ENCODE data around the genes ASCL4 and WSCD2.

DNA sequence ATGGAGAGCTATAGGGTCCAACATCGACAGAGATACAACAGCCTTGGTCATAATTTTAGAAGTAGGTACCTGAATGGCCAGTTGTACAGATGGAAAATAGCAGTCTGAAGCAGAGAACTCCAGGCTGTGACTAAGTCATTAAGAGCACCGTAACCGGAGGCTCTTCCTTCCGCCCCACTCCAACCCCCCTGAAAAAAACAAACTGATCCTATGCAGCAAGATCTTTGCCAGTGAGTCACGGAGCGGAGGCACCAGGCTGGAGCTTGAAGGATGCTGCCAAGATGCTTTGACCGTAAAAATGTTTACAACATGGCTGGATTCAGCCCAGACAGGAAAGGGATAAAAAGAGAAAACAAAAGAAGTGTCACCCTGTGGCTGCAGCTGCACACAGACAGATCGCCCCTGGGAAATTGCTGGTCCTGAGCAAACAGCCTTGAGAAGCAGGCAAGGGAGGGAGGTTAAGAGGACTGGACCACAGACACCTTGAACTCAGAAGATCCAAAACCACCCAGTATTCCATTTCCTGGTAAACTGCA is 204.5 kb downstream of the NUAK1 start:
- PRO-cap, 3 experiments = no peak in any of the 3 experiments
- RAMPAGE, long total RNA = no peak
- RRBS, 2 experiments = no CpG with 5 or more reads among the region's 8 CpGs

- PRO-cap, 3 experiments = peak in 1 of 3 experiments; most common plus-strand start chr12:106064956 (in 1)
- RAMPAGE, long total RNA = no peak
- RRBS, 2 experiments = no CpG with 5 or more reads among the region's 5 CpGs
Measured at GRCh38 chr12:106064535-106065027, 74.2 kb downstream of the NUAK1 start.

DNA sequence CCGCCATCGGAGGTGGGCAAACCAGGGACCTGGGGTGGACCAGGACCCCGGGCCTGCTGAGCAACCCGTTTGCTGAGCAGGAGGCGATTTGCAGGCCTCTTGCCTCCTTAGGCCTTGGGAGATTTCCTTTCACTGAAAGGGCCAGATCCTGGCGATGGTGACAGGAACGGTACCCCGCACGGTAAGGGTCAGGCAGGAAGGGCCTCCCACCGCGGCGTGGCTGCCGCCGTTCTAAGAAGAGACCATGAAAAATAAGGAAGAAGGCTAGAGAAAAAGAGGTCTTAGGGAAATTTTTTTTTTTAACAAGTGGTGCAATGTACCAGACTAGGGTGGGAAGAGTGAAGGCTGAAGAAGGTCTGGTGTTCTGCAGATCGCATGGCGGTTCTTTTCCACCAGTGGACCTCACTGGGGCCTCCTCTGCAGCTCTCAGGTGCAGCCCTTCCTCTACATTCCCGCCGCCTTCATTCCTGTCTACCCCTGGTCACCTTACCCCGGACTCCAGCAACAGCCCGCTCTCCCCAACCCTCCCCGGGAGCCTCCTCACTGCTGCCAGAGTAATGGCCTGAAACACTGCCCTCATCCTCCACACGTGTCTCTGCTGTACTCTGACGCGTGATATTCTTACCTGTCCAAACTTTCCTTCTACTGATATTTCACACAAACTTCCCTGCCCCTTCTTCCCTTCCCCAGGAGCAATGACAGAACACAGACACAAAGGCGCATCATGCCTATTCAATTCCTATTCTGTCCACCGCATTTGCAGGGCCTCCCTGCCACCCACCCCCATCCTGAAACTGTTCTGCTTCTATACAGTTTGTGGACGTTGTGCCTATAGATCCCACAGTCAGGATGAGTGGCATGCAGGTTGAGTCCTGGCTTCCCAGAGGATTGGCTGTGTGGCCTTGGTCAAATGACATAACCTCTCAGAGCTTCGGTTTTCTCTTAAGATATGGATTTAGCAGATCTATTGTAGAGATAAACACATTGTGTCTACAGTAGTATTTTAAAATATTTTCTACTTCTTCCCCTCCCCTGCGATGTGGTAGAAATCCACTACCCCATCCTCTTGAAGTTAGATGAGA is 1.5 kb upstream of the NUAK1 start:
- PRO-cap, 3 experiments = peak in 3 of 3 experiments; most common plus-strand start position 144 of the sequence (in 1); most common minus-strand start position 130 of the sequence (in 2)
- RAMPAGE, long total RNA = no peak
- RRBS, 2 experiments = 6 to 7% methylated on average over 1 of the region's 29 CpGs

- PRO-cap, 3 experiments = no peak in any of the 3 experiments
- RAMPAGE, long total RNA = no peak
- RRBS, 2 experiments = no CpG with 5 or more reads among the region's 6 CpGs
Measured at GRCh38 chr12:106282563-106283269, 19.8 kb upstream of the TCP11L2 start.

DNA sequence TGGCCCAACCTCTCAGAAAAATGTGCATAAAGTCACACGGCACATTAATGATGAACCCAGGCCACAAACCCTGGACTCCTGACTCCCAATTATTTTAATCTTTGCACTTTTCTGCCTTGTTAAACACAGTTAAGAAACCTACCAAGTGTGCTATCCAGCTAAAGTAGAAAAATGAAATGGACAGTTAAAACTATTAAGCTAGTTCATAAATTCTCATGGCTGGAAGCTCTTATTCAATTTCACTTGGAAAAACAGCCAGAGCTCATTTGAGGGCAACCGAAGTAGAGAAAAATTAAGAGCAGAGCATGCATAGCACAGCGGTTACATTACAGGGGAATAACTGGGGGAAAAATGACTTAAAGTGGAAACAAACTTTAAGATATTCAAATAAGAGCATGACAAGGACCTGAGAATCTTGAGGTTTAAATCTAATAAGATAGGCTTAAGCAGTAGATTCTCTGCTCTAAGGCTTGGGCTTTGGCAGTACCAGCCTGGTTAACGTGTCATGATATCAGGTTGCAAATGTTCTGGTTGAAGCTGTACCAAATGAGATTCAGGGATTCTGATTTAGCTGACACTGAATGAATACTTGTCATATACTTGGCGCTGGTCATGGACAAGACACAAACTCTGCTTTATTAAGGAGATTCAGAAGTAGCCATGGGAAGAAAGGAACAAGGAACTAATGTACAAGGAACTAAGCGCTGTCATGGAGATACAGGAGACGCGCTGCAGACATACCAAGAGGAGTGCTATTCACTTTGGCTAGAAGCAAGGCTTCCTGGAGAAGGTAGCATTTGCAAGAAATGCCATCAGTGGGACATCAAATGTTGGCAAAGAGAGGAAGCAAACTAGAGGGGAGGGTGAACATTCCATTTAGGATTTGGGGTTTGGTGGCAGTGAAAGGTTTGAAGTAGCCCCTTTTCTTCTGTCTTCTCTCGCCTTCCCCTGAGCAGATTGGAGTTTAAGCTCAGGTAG is 6.0 kb downstream of the TCP11L2 start:
- PRO-cap, 3 experiments = no peak in any of the 3 experiments
- RAMPAGE, long total RNA = no peak
- RRBS, 2 experiments = no CpG with 5 or more reads among the region's 9 CpGs

GRCh38 chr12:106585800-106586358 is 3.1 kb downstream of the RFX4 start:
- PRO-cap, 3 experiments = no peak in any of the 3 experiments
- RAMPAGE, long total RNA = no peak
- RRBS, 2 experiments = 5 to 6% methylated on average over 39 of the region's 59 CpGs

DNA sequence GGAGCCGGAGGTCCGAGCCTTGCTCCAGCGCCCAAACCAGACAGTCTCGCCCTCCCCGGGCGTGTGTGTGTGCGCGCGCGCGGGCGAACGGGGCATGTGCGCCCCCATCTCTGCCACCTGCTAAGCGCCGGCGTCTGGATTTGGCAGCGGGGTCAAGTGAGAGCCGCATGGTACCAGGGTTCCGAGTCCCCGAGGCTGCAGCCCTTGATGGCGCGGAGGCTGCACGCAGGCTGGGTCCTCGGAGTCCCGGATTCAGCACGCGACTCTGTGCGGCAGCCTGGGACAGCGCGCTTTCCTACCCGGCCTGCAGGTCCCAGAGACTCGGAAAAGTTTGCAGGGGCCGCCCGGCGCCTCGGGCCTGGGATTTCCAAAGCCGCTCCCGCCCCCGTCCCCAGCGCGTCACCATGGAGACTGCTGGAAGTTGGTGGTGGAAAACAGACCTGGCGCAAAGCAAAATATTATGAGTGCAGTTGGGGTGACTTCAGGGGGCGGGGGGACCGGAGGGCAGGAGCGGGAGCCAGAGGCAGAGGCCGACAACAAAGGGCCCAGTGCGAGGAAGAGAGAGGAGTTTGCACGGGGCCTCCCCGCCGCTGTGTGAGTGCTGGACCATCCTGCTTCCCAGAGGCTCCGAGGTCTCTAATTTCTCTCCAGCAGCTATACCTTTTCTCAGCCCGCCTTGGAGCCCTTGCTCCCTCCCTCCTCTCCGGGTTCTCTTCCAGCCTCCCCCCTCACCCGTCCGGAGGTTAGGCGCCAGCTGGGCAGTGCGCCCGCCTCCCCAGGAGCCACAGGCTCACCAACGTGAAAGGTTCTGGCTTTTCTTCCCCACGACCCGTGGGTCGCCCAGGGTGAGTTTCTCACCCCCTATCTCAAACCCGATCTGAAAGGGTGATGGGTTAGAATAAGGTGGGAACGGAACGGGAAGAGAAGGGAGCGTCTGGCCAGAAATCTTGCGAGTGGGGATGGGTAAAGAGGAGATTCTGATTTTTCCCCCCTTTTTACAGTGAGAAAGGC is 4.4 kb downstream of the RFX4 start:
- PRO-cap, 3 experiments = no peak in any of the 3 experiments
- RAMPAGE, long total RNA = no peak
- RRBS, 2 experiments = 3% methylated on average over 31 of the region's 68 CpGs

DNA sequence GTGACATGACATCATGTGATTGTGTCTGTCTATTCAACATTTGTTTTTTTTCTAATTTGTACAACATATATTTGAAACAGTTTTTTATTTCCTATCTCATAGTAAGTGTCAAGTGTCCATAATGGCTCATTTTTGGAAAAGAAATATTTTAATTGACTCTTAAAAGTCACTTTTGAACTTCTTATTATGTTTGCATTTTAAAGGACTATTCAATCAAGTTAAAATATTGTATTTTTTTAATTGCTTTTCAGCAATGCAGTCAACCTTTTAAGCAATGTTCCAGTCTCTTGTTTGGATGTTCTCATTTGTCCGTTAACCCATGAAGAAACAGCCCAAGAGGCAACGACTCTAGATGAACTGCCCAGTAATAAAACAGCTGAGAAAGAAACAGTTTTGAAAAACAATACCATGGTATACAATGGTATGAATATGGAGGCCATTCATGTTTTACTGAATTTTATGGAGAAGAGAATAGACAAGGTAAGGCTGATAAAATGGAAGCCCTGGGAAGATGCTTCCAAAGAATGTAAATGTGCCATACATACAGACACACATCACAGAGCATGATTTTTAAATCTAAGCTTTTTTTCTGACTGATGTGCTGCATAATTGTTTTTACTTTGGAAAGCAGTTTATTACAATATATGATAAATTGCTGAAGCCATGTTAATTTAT is 68.0 kb downstream of the RIC8B start:
- PRO-cap, 3 experiments = no peak in any of the 3 experiments
- RAMPAGE, long total RNA = no peak
- RRBS, 2 experiments = no CpG with 5 or more reads among the region's 2 CpGs

- PRO-cap, 3 experiments = no peak in any of the 3 experiments
- RAMPAGE, long total RNA = no peak
- RRBS, 2 experiments = no CpG with 5 or more reads among the region's 10 CpGs
Measured at GRCh38 chr12:107634520-107634994, 51.0 kb upstream of the PWP1 start.

- PRO-cap, 3 experiments = no peak in any of the 3 experiments
- RAMPAGE, long total RNA = no peak
- RRBS, 2 experiments = no CpG with 5 or more reads among the region's 5 CpGs
Measured at GRCh38 chr12:107654834-107655439, 30.7 kb upstream of the PWP1 start.

DNA sequence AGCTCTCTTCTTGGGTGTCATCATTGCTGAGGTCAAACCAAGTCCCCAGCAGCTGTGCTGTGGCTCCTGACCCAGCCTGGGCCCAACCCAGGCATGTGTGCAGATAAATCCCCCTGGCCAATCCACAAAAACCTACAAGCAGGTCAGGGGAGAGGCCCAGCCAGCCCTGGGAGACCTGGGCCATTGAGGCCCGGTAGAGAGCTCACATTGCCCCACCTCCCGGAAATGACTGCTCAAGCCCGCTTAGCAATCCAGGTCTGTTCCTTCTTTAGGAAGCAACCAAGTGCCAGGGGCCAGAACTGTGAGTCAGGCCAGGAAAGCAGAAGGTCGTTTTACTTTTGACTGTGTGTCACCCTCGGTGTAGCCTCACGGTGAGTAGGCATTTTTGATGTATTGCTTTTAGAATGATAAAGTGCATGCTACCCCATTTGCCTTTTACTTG is 25.5 kb upstream of the PWP1 start:
- PRO-cap, 3 experiments = no peak in any of the 3 experiments
- RAMPAGE, long total RNA = no peak
- RRBS, 2 experiments = no CpG with 5 or more reads among the region's 6 CpGs

DNA sequence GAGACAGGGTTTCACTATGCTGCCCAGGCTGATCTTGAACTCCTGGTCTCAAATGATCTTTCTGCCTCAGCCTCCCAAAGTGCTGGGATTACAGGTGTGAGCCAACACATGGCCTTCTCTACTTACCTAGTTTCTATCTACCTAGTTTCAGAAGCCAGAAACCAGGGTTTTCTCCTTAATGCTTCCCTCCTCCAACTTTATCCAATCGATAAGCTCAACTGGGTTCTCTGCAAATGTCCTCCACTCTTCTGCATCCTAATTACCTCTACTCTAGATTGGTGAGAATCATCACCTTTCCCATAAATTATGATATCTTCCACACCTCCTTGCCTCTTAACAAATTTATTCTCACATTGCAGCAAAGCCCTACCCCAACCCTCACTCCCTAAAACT is 11.5 kb downstream of the PRDM4 start:
- PRO-cap, 3 experiments = no peak in any of the 3 experiments
- RAMPAGE, long total RNA = no peak
- RRBS, 2 experiments = no CpG with 5 or more reads among the region's 1 CpG

DNA sequence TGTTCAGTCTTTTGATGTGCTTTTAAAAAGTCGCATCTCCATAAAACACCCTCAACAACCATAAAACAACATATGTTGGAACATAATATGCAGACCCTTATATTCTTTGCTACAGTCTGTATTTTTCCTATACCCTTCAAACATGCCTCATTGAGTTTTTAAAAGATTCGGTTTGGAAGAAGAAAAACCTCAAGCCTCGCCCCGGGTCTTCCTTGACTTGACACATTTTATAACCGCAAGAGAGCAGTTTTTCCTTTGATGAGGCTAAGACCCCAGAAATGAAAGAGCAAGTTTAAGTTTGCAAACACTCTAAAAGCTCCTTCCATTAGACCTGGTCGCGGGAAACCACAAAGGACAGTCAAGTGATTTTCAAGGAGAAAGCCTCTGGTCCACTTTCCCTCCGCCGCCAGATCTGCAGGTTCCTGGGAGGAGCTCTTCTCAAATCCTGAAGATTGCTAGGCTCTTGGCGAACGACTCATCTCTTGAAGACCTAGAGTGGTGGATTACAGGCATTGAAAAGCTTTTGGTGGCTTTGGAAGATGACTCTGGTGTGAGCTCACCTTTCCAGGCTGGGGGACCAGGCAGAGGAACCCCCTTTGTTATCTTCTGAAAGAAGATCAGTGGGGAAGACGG is at the start of gene ASCL4:
ASCL4 (plus strand) TSS at position 391 of the 633 bp plus-strand sequence.
- PRO-cap, 3 experiments = no peak in any of the 3 experiments
- RAMPAGE, long total RNA = no peak
- RRBS, 2 experiments = no CpG with 5 or more reads among the region's 12 CpGs

GRCh38 chr12:108117182-108117934 is 11.7 kb upstream of the WSCD2 start:
- PRO-cap, 3 experiments = no peak in any of the 3 experiments
- RAMPAGE, long total RNA = no peak
- RRBS, 2 experiments = no CpG with 5 or more reads among the region's 6 CpGs

DNA sequence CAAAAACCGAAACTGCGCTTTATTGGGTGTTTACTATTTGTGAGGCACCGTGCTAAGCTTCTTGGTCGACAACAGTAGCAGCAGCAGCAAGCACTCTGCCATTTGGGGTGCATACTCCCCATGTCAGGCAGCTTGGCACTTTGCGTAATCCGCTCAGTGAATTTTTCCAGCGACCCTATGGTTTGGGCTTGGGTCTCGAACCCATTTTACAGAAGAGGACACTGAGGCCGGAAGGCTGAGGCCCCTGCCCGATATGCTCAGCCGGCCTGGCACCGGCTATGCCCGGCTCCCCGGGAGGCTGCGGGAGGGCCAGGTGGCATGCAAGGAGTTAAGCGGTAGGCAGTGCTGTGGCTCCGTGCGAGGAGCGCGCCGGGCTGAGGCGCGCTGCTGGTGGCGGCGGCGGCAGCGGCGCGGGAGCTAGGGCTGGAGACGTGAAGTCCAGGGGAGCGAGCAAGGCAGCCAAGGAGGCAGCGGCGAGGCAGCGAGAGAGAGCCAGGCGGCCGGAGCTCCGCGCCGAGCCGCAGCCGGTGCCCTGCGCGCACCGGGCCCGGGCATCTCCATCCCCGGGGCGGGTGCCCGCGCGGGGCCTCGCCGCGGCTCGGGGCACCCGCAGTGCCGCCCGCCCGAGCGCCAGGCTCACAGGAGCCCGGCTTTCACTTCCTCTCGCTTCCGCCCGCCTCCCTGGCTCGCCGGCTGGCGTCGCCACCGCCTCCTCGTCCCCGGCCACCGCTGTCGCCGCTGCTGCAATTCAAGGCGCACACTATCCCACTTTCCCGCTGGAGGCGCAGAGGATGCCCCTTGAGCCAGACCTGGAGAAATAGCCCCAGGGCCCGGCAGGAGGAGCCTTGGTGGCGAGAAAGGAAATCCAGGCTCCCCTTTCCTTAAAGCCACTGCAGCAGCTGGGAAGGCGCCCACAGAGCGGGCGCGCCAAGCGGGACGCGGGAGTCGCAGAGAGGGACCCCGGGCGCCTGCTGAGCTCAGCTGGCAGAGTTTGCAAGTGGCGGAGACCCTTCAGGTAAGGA is at the start of gene WSCD2:
WSCD2 (plus strand) TSS at position 377 of the 1,022 bp plus-strand sequence.
- PRO-cap, 3 experiments = no peak in any of the 3 experiments
- RAMPAGE, long total RNA = no peak
- RRBS, 2 experiments = 2 to 3% methylated on average over 38 to 48 of the region's 89 CpGs

- PRO-cap, 3 experiments = no peak in any of the 3 experiments
- RAMPAGE, long total RNA = no peak
- RRBS, 2 experiments = no CpG with 5 or more reads among the region's 39 CpGs
Measured at GRCh38 chr12:108518676-108519444, 3.8 kb downstream of the FICD start.

GRCh38 chr12:108562959-108563422 is 595 bp downstream of the ISCU start:
- PRO-cap, 3 experiments = no peak in any of the 3 experiments
- RAMPAGE, long total RNA = no peak
- RRBS, 2 experiments = no CpG with 5 or more reads among the region's 15 CpGs

DNA sequence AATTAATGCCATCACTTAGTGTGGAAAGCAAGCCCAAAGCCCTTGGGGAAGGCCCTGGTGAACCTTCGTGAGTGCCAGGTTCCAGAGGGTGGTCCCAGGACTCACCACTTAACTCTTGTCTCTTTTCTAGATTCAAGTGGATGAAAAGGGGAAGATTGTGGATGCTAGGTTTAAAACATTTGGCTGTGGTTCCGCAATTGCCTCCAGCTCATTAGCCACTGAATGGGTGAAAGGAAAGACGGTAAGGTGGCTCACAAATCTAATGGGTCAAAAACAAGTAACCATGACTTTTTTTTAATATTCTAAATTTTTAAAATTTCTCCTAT is 2.8 kb downstream of the ISCU start:
- PRO-cap, 3 experiments = no peak in any of the 3 experiments
- RAMPAGE, long total RNA = no peak
- RRBS, 2 experiments = no CpG with 5 or more reads among the region's 3 CpGs

- PRO-cap, 3 experiments = no peak in any of the 3 experiments
- RAMPAGE, long total RNA = no peak
- RRBS, 2 experiments = no CpG with 5 or more reads among the region's 12 CpGs
Measured at GRCh38 chr12:108643599-108644323, 10.1 kb upstream of the SELPLG start.

GRCh38 chr12:108686416-108687169 is 44.7 kb downstream of the CORO1C start:
- PRO-cap, 3 experiments = peak in 1 of 3 experiments; most common plus-strand start chr12:108686998 (in 1); most common minus-strand start chr12:108686873 (in 1)
- RAMPAGE, long total RNA = no peak
- RRBS, 2 experiments = no CpG with 5 or more reads among the region's 7 CpGs